Metastatic Liver Carcinoma in the Lung (tissue), 2 donors: ENCODE results near the gene GNA13.

DNA sequence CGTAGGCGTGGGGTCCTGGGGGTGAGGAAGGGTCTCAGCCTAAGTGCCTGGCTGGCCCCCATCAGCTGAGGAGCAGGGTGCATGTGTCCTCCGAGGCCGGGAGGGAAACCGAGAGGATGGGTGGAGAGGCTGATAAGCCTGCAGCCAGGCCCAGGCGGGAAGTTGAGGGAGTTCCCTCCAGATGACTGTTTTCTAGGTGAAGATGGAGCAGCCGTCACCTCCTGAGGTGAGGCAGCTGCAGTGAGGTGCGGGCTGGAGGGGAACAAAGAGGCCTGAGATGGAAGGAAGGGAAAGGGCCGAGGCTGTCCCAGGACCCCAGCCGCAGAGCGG lies 3.1 kb downstream of the PECAM1 start:
- PRO-cap, 2 experiments = no peak in any of the 2 experiments

DNA sequence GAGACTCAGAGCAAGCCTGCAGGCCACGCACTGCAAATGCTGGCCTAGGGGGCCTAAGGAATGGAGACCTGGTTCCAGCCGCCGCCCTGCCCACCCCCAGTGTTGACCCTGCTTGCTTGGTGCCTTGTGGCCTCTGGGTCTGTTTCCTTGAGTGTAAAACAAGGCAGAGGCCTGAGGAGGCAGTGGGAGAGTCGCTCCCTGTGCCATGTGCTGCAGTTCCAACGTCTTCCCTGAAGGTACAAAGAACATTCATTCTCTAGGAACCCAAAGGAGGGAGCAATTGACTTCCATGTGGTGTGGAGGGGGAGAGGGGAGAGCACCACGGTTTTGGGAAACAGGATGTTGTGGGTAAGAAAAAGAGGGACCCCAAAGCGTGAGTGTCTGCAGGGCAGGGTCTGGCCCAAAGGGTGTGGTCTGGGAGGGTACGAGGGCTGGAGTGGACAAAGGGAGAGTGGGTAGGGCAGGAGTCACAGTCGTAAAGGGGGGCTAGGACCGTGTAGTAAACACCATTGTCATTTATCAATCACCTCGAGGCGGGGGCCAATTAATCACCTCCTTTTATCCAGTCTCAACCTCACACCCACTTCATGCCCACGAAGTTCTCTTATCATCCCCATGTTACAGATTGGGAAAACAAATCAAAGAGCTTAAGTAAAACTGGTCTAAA lies 2.6 kb downstream of the PECAM1 start:
- PRO-cap, 2 experiments = no peak in any of the 2 experiments

GRCh38 chr17:64585836-64586445 lies 76.2 kb downstream of the SMURF2 start:
- PRO-cap, 2 experiments = no peak in any of the 2 experiments

GRCh38 chr17:64706154-64706808 lies 44.2 kb upstream of the SMURF2 start:
- PRO-cap, 2 experiments = peak in 2 of 2 experiments; most common minus-strand start chr17:64706649 (in 2)

- PRO-cap, 2 experiments = no peak in any of the 2 experiments
Measured at GRCh38 chr17:64764203-64764980, 102.3 kb upstream of the SMURF2 start.

DNA sequence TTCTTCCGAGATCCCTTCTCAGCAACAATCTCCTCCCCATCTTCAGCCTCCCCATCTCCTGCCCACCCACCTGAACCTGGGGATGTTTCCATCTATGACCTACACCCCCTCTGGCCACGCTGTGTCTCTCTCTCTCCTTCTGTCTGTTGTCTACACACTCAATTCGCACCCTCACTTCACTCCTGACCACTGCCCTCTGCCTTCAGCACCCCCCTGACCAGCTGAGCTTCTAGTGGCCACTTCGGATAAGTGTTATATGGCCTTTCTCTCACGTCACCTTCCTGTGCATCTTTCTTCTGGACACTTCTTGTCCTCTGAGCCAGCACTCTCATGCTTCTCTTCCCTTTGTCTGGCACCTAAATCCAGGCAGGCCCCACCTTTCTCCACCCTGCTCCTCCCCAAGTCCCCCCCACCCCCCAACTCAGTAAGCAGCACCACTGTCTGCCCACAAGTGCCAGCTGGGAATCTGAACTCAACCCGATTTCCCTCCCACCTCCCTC lies 113.2 kb upstream of the SMURF2 start:
- PRO-cap, 2 experiments = no peak in any of the 2 experiments

DNA sequence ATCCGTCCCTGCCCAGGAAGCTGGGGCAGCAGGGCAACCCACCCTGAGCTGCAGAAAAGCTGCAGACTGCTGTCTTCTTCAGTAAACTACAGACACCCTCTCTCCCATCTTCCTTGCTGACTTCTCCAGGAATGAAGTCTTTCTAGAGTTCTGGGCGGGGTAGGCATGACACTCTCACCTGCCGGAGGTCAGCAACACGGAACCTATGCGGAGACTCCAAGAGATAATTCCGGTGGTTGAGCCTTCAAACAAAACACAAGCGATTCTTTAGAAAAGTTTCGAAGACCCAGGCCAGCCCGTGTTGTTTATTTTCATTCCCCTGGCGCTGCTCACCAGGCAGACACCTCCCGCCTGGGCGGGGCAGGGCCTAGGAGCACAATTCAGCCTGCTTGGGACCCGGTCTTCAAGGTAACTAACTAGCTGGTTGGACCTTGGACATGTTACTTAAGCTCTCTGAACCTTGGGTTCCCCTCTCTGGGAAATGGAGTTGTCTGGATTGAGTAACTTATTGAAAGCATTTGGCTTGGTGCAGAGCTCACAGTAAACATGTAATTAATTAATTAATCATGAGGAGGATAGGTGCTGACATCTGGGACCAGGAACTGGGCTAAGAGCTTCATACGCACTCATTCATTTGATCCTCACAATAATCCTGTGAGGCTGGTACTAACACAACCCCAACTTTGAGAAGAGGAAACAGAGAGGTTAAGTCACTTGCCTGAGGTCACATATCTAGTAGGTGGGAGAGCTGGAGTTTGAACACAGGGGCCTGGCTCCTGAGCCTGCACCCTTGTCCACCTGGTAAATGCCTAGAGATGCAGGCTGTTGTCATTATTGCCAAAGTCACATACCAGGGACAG lies 125.2 kb upstream of the SMURF2 start:
- PRO-cap, 2 experiments = no peak in any of the 2 experiments

DNA sequence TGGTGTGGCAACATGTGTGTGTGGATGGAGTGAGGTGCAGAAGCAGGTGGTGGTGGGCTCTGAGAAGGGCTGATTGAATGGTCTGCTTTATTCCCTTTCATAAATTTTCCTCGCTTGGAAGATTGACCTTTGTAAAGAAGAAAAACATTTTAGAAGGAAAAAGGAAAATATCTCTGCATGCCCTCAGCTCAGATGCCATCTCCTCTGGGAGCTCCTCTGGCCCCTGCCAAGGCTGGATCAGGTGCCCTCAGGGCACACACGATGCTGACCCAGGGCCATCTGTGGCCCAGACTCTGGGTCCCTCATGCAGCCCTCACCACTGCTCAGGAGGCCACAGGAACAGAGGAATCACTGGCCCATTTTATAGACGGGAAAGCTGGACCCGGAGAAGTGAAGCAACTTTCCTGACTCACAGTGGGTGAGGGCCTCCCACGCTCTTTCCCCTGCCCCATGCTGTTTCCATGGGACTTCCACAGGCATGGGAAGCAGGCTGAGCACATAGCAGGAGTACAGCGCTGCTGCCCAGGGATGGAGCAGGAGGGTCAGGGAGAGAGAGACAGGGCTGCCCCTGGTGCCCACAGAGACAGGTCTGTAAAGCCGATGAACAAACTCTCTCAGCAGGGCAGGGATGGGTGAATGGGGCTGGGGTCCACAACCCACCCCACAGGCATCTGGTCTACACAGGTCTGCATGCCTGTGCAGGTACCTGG lies 127.9 kb upstream of the SMURF2 start:
- PRO-cap, 2 experiments = no peak in any of the 2 experiments

- PRO-cap, 2 experiments = peak in 2 of 2 experiments; most common plus-strand start chr17:64986568 (in 1); most common minus-strand start chr17:64986485 (in 2)
Measured at GRCh38 chr17:64986329-64987015, 67.2 kb upstream of the LRRC37A3 start.

- PRO-cap, 2 experiments = no peak in any of the 2 experiments
Measured at GRCh38 chr17:64998459-64998795, 58.1 kb downstream of the GNA13 start.

DNA sequence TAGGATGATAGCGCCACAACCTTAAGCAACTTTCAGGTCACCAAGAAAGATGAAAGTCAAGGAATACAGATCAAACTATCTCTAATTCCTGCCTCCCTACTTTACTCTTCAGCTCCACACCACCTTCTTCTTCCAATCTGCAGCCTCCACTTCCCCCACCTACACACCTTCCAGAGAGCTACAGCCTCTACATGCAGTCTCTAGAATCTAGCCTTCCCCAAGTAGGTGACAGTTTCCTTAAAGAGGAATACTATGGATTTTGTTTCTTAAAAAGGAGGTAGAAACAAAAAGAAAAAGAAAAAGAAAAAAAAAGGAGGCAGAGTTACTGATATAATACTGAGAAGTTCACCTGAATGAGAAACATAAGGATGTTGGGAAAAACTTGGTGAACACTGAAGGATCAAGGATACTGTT lies 27.9 kb downstream of the GNA13 start:
- PRO-cap, 2 experiments = no peak in any of the 2 experiments

DNA sequence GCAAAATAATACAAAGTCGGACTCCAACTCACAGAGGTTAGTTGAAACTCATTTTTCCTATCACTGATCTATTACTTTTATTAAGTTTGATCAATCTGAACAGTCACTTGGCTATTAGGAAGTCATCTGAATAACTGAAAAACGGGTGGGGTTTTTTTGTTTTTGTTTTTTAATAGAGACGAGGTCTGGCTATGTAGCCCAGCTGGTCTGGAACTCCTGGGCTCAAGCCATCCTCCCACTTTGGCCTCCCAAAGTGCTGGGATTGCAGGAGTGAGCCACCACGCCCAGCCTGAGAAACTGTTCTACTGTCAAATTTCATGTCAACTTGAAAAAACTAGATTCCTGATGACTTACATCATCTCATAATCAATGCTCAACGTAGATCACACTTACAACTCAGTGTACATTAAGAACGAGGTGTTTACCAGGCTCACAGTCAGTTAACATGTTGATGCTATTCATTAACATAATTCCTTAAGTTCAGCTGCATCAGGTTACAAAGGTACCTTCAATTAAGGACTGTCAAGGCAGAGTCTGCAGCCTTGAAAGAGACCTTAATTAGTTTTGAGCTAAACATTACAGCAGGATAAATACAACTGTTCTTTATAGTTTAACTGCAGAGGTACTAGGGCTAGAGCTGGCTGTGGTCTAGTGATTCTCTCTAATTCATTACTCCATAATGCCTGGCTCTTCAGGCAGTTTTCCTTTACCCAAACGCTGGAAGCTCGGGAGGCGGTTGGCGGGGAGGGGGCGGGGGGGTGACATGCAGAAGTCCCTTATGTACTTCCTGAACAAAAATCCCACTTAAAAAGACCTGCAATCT lies 2.0 kb downstream of the GNA13 start:
- PRO-cap, 2 experiments = peak in 1 of 2 experiments; most common plus-strand start position 617 of the sequence (in 1)

GRCh38 chr17:65056420-65057342 lies at the start of gene GNA13:
TSS of gene GNA13 (minus strand) at chr17:65056740.
- PRO-cap, 2 experiments = peak in 2 of 2 experiments; most common plus-strand start chr17:65057079 (in 2); most common minus-strand start chr17:65056611 (in 1)

GRCh38 chr17:65062511-65062965 lies 6.0 kb upstream of the GNA13 start:
- PRO-cap, 2 experiments = no peak in any of the 2 experiments

DNA sequence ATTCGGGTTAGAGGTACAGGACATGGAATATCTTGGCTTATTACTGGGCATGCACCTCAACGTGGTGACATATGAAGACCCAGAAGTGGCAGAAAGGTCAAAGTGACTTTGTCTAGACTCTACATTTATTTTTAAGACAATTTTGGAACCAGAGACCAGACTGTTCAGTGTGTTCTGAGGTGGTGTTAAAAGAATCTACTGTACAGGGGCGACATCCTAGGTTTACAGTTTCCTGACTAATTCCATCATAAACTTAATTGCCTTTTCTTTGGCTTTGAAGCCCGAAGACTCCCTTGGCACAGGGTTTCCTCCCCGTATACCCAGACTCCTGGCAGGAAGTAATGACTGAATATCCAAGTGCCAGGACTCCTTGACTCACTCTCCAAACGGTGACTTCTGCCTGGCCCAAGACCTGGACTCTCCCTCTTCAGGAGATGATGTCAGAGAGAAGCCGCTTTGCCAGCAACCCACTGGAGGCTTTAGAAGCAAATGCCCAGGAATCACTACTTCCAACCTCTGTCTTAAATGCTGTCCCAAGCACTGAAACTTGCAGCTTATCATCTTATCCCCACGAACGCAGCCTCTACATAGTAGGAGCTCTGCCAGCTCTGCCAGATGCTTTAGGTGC lies 146.4 kb downstream of the RGS9 start:
- PRO-cap, 2 experiments = no peak in any of the 2 experiments

GRCh38 chr17:65531186-65532013 lies 30.0 kb downstream of the AXIN2 start:
- PRO-cap, 2 experiments = no peak in any of the 2 experiments

GRCh38 chr17:65558748-65559737 lies 2.4 kb downstream of the AXIN2 start:
- PRO-cap, 2 experiments = no peak in any of the 2 experiments

- PRO-cap, 2 experiments = no peak in any of the 2 experiments
Measured at GRCh38 chr17:65564678-65565398, 3.4 kb upstream of the AXIN2 start.

DNA sequence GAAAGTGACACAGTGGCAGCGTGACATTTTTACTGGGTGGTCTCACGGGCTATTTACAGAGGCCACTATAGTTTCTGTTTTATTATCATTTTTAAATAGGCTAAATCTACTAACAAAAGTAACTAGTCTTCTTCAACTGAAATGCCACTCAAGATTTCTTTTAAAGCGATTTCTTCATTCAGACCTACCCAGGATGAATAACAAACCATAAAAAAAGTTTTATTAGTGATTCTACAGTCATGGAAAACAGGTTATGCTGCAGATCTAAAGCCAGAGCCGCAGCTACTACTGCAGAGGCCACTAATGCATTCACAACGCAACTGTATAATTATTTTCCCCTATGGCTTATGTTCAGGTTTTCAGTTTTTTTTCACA lies 136.2 kb upstream of the AXIN2 start:
- PRO-cap, 2 experiments = no peak in any of the 2 experiments

DNA sequence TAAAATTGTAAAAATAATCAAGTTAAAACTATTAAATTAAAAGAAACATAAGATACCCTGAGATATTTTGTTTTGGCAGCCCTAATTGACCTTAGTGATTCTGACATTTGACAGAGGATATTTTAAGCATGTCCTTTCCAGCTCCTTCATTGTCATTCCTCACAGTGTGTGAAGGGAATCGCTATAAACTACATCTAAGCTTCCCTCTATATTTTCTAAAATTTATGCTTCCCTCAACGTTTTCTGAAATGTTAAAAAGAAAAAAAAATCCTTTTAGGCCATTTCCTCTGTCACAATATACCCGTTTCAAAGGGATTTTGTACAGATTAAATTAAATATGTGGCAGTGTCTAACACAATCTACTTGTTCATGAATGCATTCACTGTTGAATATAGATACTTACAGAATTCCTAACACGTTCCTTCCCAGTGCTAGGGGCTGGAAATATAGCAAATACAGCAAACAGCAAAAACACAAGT lies 20.1 kb downstream of the CEP112 start:
- PRO-cap, 2 experiments = no peak in any of the 2 experiments